H4 (cell line): ENCODE measurements around the genes PIP5K1B and MAMDC2.

GRCh38 chr9:65825478-65825876 lies 88.5 kb downstream of the FOXD4L4 start:
- RAMPAGE, long total RNA: no peak

- RAMPAGE, long total RNA: start-site peak on the plus strand at chr9:66270015-66270040, 93 reads
Observed at GRCh38 chr9:66269355-66270194, 532.6 kb downstream of the FOXD4L4 start.

- RAMPAGE, long total RNA: no peak
Observed at GRCh38 chr9:68500310-68501441, 40.0 kb downstream of the TMEM252 start.

DNA sequence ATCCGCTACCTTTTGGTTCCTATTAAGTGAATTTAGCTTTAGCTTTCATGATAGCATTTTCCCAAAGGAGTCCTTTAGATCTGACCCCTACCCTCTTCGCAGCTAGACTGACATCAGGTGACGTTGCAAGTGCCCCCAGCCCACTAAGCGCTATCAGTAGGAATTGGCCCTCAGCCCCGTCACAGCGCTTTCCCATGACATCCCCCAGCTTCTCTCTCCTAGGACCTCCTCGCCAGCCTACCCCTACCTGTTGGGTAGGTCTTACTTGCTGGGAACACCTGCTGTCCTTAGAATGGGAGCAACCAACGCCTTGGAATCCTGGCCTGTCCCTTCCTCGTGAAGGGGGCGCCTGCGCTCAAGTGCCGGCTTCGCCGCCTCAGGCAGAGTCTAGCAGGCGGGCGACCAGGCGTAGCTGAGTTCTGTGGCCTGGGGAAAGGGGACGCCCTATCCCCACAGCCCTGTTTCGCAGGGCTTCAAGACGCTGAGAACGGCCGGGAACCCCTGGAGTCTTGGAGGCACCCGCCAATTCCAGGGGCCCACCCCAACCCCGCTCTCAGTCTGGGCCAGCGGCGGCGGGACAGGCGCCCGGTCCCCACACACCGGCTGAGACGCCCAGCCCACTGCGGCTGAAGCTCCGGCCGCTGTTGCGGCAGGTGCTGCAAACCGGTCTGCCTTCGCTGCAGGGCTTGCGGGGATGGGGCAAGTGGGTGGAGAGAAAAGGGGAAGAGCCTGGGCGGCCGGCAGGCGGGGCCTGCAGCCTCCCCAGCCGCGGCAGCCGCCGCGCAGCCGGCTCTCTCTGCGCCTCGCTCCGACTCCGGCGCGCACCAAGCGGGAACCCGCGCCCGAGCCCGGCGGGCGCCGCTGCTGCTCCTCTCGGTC lies at the start of gene PIP5K1B:
TSS of gene PIP5K1B (plus strand) at position 793 of the 879 bp plus-strand sequence.
- RAMPAGE, long total RNA: no peak

DNA sequence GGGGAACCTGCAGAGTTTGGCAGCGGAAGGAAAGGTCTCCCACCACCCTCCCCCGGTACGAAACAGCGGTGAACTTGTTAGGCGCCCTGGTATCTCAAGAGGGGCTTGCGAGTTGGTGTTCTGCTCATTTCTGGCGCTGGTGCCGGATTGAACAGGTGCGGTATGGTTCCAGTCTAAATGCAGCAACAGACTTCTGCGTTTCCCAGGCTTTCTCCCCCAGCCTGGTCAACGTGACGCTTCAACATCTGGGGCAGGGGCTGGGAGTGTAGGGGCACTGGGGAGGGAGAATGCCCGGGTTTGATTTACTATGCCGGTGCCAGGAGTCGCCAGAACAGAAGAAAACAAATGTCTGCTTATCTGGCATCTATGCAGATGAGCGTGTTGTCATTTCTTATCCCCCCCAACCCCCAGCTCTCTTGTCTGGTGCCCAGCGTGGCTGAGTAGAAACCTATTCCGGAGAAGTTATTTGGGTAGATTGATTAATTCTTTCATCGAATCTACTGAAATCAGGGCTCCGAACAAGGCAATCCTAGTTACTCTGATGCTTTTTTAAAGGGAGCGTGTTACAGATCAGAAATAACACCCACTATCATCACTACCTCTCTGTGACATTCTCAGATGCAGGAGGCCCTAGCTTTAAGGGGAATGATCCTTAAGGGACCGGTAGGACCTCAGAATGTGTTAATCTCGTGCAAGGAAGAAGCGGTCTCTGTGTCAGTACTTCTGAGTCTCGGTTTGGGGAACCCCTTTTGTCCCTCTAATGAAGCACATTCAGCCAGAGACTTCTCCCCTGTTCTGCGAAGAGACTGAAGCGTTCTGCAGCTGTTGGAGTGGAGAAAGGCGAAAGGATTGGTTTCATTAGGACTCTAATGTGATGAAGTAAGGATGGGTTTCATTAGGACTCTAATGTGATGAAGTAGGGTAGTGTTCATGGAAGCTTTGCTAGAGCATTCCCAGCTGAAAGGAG lies 1.3 kb downstream of the PIP5K1B start:
- RAMPAGE, long total RNA: no peak

DNA sequence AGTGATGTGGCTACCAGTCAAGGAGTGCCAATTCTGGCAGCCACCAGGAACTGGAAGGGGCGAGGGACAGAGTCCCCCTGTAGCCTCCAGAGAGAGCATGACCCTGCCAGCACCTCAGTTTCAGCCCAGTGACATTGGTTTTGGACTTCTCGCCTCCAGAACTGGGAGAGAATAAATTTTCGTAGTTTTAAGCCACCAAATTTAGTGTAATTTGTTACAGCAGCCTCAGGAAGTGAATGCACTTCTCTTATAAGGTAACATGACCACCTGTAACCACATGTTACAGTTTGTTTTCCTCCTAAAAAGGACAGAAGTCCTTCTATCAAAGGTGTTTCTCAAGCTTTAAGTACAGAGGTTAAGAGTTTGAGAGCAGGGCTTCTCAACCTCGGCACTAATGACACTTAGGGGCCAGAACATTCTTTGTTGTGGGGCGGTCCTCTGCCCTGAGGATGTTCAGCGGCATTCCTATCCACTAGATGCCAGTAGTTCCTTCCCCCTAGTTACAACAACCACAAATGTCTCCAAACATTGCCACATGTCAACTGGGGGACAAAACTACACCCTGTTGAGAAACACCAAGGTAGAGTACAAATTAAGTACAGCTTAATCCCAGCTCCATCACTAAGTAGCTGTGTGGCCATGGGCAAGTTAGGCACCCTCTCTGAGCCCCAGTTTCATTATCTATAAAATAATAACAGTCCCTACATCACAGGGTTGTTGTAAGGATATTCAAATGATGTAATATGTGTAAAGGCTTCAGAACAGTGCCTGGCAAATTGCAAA lies 30.4 kb upstream of the PABIR1 start:
- RAMPAGE, long total RNA: no peak

GRCh38 chr9:68895767-68896669 lies 116.2 kb downstream of the PABIR1 start:
- RAMPAGE, long total RNA: no peak

- RAMPAGE, long total RNA: no peak
Observed at GRCh38 chr9:68950155-68950689, 63.7 kb downstream of the PRKACG start.

GRCh38 chr9:69121621-69122115 lies 52.4 kb upstream of the TJP2 start:
- RAMPAGE, long total RNA: no peak

DNA sequence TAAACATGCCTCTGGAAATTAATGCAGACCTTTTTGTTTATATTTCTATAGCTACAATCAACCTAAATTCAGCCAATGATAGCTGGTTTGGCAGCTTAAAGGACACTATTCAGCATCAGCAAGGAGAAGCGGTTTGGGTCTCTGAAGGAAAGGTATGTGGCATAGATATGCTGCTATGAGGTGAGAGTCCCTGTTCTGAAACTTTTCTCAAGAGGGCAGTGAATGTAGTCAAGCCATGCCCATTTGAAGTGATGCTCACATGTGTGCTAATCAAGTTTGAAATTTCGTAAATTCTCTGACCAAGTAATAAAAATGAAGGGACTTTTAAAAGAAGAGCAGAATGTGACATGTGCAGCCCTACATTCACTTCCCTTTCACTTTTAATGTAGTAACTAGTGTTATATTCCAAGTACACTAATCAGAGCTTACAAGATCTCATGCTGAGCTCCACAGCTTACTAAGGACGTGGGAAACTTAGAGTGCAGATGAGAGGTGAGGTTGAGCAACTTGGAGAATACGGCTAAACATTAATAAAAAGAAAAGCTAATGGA lies 72.6 kb downstream of the TJP2 start:
- RAMPAGE, long total RNA: no peak

DNA sequence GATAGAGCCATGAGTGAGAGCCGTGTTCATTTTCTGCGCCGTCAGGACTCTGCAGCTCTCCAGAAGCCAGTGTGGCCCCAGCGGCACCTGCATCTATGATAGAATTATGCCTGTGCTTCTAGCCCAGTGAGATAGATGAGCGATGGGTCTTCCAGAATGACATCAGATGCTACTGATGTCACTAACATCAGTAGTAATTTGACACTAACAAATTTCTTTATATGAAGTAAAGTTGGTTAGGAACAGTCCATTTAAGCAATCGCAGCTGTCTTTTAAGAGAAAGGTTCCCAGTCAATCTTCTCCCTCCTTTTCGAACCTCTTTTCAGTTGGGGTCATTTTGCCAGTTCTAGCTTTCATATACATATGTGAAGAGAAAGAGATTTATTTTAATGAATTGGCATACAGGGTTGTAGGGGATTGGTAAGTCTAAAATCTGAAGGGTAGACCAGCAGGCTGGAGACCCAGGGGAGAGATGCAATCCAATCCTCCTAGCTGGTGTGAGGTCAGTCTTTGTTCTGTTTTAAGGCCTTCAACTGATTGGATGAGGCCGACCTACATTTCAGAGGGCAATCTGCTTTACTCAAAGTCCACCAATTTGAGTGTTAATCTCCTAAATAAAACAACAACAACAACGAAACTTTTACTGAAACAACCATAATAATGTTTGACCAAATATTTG lies 68.0 kb upstream of the ENTREP1 start:
- RAMPAGE, long total RNA: no peak

DNA sequence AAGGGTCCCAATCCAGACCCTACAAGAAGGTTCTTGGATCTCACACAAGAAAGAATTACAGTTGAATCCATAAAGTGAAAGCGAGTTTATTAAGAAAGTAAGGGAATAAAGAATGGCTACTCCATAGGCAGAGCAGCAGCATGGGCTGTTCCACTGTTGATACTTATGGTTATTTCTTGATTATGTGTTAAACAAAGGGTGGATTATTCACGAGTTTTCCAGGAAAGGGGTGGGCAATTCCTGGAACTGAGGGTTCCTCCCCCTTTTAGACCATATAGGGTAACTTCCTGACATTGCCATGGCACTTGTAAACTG lies 18.1 kb upstream of the ENTREP1 start:
- RAMPAGE, long total RNA: no peak

- RAMPAGE, long total RNA: no peak
Observed at GRCh38 chr9:69461119-69461652, 136.2 kb downstream of the ENTREP1 start.

- RAMPAGE, long total RNA: no peak
Observed at GRCh38 chr9:69476115-69476517, 151.1 kb downstream of the ENTREP1 start.

GRCh38 chr9:69996987-69997447 lies 46.6 kb upstream of the MAMDC2 start:
- RAMPAGE, long total RNA: no peak

DNA sequence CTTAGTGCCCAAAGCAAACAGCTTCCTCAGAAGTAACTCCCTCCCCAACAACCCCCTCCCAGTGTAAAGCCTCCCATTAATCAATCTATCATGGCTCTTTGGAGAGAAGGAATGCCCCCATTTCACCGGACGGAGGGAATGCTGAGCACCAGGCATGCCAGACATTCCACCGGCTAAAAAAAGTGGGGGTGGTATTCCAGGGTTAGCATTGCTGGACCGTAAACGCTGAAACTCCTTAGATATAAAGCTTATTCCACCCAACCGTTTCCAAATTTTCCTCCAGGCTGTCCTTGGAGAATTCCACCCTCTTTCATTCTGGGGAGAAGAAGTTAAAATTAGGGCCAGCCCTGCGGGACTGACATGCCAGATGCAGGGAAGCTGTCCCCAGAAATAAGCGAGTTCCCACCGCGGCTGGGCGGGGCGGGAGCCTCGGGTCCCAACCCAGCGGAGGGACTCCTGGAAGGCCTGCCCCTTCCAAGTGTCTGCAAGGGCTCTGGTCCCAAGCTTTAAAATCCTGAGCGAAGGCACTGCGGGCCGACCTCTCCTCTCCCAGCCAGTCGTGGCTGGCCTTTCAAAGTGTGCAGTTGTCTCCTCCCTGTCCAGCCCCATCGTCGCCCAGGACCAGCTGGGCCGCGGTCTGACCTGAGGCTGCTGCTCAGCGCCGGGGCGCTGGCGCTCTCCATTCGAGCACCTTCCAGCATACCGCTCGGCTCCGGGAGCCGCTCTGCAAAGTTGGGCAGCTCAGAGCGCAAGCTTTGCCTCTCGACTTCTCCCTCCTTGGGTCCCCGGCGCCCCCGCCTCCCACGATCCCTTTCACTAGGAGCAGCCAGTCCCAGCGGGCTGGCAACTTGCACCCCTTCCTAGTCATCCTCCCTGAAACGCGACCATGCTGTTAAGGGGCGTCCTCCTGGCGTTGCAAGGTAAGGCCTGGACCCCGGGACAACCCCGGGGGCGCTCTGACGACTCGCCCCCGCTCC lies at the start of gene MAMDC2:
TSS of gene MAMDC2 (plus strand) at position 537 of the 977 bp plus-strand sequence.
- RAMPAGE, long total RNA: no peak

GRCh38 chr9:70053862-70054610 lies 10.4 kb downstream of the MAMDC2 start:
- RAMPAGE, long total RNA: no peak

- RAMPAGE, long total RNA: no peak
Observed at GRCh38 chr9:70143561-70144092, 100.0 kb downstream of the MAMDC2 start.

GRCh38 chr9:70168555-70168972 lies 90.2 kb upstream of the SMC5 start:
- RAMPAGE, long total RNA: no peak

- RAMPAGE, long total RNA: no peak
Observed at GRCh38 chr9:70228804-70229662, 29.7 kb upstream of the SMC5 start.